Bronchus fibroblast of lung (primary cell): Measurements from ENCODE around the gene BCL11A.

DNA sequence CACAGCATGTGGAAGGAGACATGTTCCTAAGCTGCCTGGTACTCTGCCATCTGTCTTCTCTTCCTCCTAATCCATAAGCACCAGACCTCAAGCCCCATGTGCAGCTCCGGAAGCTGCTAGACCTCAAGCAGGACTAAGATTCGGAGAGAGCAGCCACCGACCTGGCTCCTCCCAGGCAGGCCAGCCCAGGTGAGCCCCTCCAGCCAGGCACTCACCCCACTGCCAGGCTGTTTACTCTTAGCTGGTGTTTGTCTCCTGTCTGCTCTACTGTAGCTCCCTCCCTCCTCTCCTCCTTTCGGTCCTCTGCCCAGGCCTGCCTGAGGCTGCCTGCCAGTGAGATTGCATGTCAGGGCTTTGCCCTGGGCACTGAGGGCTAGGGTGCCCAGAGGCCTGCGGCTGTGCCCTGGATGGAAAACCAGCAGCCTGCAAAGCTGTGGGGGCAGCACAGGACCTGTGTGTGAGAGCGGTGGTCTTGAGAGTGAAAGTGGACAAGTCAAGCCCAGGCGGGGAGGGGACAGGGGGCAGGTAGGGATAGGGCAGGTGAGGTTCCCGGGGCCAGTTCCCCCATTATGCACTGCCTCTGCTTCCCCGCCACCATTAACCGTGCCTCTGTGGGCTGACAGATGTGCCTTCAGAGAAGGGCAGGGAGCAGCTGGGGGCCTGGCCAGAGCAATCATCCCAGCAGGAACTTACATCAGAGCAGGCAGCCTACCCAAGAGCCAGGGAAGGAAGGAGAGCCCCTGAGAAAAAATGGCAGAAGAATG, 53.5 kb downstream of the BCL11A start:
- RAMPAGE, long total RNA = no peak

GRCh38 chr2:60512676-60513080, 40.8 kb downstream of the BCL11A start:
- RAMPAGE, long total RNA = no peak

- RAMPAGE, long total RNA = no peak
Observed at GRCh38 chr2:60529711-60530587, 23.5 kb downstream of the BCL11A start.

GRCh38 chr2:60551166-60551626, 2.3 kb downstream of the BCL11A start:
- RAMPAGE, long total RNA = no peak

DNA sequence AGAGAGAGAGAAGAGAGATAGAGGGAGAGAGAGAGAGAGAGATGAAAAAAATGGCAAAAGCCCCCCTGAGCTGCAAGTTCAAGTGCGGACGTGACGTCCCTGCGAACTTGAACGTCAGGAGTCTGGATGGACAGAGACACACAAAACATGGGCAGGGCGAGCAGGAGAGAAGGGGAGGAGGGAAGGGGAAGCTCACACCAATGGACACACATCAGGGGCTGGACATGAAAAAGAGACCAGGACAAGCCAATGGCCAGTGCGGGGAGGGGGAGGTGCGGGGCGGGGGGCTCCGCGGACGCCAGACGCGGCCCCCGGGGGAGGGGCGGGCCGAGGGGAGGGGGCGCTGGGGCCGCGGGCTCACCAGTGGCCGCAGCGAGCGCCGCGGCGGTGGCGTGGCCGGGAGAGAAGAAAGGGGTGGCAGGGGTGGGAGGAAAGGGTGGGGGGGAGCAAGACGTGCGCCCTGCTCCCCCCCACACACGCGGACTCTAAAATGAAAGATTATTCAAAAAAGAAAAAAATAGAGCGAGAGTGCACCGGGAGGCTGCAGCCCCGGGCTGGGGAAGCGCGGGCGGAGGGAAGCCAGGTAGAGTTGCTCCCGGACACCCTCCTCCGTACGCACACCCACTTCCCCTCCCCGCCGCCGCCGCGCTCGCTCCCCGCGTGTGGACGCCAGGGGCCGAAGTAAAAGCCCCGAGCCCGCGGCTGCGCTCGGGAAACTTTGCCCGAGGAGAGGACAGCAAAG, at the start of gene BCL11A:
Gene BCL11A, minus strand, starts transcription at position 138 of the 742 bp plus-strand sequence.
- RAMPAGE, long total RNA = no peak

GRCh38 chr2:60710533-60711269, 45.4 kb upstream of the PAPOLG start:
- RAMPAGE, long total RNA = no peak

DNA sequence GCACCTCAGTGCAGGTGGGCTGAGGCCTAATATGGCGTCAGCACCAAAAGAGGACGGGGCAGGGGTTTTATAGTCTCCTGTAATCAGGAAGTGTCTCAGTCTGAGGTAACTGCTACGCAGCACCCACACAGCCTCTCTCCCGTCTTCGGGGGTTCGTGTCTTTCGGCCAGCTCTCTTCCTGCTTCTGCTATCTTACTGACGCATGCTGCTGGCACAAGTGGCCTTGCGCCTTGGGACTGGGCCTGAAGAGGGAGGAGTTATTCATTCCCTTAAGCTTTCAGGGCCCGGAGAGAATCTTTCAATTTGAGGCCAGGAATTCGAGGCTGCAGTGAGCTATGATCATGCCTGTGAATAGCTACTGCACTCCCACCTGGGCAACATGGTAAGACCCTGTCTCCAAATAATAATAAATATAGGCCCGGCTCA, 14.5 kb upstream of the PAPOLG start:
- RAMPAGE, long total RNA = no peak

DNA sequence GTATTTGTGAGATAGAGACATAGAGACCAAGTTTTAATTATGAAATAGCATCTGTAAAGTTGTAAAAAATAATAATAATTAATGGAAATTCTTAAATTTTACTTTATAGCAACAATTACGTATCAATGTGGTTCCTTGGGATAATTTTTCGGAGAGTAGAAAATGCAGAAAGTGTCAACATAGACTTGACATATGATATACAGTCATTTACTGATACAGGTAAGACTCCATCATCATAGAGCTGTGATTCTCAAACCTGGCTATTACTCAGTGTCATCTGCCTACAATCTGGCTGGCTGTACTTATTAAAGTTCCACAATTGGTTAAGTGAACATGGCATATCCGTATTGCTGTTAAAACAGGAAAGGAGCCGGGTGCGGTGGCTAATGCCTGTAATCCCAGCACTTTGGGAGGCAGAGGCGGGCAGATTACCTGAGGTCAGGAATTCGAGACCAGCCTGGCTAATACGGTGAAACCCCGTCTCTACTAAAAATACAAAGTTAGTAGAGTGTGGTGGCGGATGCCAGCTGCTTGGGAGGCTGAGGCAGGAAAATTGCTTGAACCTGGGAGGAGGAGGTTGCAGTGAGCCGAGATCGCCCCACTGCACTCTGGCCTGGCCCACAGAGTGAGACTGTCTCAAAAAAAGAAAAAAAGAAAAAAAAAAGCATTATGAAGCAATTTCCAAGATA, 31.5 kb downstream of the PAPOLG start:
- RAMPAGE, long total RNA = no peak

DNA sequence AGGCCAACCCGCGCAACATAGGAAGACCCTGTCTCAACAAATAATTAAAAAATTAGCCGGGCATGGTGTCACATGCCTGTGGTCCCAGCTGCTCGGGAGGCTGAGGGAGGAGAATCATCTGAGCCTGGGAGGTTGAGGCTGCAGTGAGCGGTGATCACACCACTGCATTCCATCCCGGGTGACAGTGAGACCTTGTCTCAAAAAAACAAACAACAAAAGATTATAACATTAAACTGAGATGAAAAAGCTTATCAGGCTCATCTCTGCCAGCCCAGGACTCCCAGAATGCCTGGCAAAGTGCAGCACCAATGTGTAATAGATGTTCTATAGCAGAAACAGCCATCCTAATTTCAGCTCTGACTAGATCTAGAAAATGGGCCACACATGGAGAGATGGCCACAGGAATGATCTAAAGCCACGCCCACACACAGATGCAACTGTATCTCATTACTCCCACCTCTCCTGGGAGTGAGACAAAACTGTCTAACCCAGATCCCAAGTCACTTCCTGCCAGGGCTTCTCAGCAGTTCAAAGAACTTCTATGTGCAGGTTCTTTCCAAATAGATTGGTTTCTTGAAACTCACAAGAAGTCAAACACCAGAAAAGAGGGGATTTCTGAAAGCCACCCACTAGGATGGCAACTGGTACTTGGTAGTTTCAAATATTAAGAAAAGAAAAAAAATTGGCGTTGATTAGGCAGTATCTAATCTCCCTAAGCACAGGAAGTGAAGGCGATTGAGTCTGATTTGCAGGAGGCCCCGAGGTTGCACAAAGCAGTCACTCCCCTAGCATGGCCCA, 50.8 kb downstream of the PAPOLG start:
- RAMPAGE, long total RNA = no peak

DNA sequence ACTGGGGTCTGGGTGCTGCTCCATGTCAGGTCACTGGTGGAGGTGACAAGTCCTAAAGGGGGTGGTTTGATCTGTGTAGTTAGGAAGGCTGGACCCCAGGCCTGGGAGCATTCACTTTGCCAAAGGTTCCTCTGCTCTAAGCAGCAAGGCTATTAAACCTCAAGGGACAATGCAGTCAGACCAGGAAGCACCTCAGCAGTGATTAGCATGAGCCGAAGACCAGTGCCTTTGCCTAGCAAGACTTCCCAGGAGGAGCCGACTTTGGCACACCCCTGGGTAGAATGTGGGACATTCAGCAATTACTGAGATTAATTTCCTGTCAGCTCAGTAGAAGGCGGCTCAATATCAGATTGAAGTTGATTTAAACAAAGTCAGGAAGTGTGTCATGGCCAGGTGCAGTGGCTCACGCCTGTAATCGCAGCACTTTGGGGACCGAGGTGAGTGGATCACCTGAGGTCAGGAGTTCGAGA, 53.3 kb downstream of the PAPOLG start:
- RAMPAGE, long total RNA = no peak

GRCh38 chr2:61041237-61041855, 23.3 kb upstream of the PUS10 start:
- RAMPAGE, long total RNA = no peak

- RAMPAGE, long total RNA = no peak
Observed at GRCh38 chr2:61471884-61472340, 1.0 kb upstream of the USP34 start.

GRCh38 chr2:61526253-61526789, 11.8 kb downstream of the XPO1 start:
- RAMPAGE, long total RNA = no peak

DNA sequence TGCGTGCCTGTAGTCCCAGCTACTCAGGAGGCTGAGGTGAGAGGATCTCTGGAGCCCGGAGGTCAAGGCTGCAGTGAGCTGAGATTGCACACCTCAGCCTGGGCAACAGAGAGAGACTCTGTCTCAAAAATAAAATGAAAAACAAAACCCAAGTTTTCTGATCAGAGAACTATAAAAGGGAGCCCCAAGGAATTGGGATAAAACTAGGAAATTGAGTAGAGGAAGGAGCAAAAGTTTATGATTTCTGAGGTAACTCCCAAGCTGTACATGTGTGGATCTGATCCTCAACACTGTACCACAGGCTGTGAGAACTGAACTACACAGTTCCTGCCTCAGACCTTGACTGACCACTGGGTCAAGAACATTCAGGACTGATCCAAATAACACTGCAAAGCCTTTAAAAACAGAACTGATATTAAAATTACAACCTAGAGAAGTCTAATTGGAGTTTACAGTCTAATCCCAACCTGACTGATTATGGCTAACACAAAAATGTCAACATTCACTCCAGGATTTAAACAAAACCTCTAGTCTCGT, 77.3 kb downstream of the FAM161A start:
- RAMPAGE, long total RNA = no peak

DNA sequence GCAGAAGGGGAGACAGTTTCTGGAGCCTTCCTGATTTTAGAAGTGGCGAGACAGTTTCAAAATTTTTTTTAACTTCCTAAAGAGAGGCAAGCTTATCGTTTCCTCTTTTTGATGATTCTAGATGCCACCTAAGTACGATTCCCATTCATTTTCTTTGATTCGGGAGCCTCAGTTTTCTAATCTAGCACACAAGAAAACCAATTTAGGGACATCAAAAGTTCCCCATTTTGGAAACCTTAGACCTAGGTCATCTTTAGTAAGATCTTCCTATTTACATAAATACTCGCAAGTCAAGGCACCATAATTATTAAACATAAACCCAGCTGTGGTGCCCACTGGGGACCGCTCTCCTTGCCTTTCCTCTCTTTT, 96.8 kb upstream of the B3GNT2 start:
- RAMPAGE, long total RNA = no peak

GRCh38 chr2:62292174-62292701, 96.3 kb downstream of the B3GNT2 start:
- RAMPAGE, long total RNA = no peak

DNA sequence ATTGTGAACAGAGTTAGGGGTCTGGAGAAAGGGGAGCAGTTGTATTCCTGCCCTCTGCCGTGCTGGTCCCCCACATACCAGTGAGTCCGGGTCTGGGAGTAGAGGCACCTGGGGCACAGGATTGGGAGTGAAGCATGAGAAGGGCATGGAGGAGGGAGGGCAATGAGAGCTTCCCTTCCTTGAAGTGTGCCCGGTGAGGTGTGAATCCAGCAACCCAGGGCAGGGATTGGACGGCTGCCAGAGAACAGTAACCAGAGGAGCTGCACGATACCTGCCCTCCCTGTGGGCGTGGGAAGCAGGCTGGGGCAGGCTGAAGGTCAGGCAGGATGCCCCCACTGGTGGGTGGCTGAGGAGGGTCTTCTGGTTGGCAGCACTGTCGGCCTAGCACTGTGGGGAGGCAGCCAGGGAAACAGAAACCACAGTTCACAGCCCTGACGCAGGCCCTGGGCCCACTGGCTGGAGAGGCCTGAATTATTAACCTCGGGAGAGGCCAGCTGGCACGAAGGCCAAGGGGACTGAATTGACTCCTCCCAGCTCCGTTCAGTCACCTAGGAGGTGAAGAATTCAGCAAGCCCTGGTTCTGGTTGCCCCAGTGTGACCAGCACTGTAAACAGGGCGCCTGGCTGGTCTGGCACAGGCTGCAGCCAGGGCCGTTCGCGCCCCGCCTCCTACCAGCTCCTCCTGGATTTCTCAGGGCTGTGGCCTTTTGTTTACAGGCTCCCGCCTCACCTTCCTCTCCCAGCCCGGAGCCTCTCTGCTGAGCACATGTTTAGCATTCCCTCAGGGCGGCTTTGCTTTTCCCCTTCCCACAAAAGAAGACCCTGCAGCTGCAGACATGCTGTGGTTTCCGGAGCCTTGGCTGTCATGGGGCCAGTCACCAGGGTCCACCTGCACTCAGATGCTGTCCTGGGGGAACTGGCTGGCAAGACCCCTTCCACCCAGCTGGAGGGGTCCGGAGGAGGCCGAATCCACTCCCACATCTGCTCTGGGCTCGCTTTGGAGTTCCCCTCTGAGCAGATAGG, 97.7 kb downstream of the B3GNT2 start:
- RAMPAGE, long total RNA = no peak

GRCh38 chr2:62307708-62308031, 111.8 kb downstream of the B3GNT2 start:
- RAMPAGE, long total RNA = no peak

- RAMPAGE, long total RNA = no peak
Observed at GRCh38 chr2:62309786-62310270, 113.9 kb downstream of the B3GNT2 start.

GRCh38 chr2:62406358-62406800, 99.6 kb downstream of the TMEM17 start:
- RAMPAGE, long total RNA = no peak